Epithelial cell of alveolus of lung (primary cell): Measurements from ENCODE around the gene NRAP.

GRCh38 chr10:112480164-112480580 lies 33.2 kb downstream of the VTI1A start:
- RAMPAGE, long total RNA = no peak
- RRBS = no CpG with 5 or more reads among the region's 6 CpGs

- RAMPAGE, long total RNA = no peak
- RRBS = no CpG with 5 or more reads among the region's 1 CpG
These were observed 242.1 kb downstream of the VTI1A start for GRCh38 chr10:112689063-112689497.

GRCh38 chr10:112715553-112716151 lies 234.4 kb upstream of the TCF7L2 start:
- RAMPAGE, long total RNA = no peak
- RRBS = no CpG with 5 or more reads among the region's 9 CpGs

DNA sequence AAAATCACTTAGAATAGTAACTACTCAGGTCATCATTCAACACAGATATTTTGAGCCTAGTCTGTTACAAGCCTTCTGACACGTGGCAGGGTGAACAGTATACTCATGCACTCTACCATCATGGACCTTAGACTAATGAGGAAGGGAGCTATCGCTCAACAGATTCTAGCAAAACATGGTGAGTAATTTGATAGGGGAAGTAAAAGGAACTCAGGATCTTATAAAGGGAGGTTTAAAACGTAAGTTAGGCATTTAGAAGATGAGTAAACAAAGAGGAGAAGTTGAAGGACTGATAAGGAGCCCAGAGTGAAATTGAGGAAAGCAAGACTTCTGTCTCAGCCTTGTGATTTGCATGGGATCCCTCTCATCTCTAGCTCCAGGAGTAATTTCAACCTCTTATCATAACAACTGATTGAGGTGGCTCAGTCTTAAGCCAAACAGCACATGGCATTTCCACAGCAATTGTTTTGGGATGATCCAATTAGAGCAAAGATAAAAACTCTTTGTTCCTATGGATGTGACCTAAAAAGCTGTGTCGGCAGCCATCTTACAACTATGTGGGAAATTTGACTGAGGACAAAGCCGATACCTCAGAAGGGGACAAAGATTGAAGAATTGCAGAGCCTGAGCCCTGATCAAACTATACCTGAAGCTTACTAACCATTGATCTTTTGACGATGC lies 69.0 kb upstream of the TCF7L2 start:
- RAMPAGE, long total RNA = no peak
- RRBS = no CpG with 5 or more reads among the region's 6 CpGs

DNA sequence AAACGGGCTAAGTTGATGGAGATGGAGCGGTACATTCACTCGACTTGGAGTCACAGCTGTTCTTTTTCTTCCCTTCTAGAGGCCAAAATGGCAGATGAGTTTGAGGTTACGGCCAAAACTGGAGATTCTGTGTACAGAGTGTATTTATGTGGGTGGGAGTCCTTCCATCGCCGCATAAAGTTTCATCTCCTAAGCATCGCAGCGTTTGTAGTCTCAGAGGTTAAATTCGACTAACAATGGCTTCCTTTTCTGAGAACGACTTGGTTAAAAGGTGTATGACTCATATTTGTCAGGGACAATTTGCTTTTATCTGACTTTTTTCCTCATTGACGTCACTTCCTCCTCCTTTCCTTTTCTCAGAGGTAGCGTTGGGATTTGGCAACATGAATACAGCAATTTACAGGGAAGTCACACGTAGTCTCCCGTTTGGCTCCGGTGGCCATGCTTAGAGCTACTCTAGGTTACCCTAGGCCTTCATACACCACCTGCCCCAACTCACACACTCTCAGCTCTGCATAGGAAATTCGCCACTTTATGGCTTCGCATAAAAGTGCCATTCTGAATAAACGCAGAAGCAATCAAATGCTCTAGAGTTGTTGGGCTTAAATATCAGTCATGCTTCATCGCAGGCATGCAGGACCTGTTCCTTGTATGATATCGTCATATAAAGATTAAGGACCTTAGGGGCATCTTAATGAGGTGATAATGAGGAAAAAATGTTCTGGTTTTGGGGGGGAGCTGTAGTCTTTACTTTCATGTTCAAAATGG lies 37.5 kb upstream of the TCF7L2 start:
- RAMPAGE, long total RNA = no peak
- RRBS = no CpG with 5 or more reads among the region's 20 CpGs

DNA sequence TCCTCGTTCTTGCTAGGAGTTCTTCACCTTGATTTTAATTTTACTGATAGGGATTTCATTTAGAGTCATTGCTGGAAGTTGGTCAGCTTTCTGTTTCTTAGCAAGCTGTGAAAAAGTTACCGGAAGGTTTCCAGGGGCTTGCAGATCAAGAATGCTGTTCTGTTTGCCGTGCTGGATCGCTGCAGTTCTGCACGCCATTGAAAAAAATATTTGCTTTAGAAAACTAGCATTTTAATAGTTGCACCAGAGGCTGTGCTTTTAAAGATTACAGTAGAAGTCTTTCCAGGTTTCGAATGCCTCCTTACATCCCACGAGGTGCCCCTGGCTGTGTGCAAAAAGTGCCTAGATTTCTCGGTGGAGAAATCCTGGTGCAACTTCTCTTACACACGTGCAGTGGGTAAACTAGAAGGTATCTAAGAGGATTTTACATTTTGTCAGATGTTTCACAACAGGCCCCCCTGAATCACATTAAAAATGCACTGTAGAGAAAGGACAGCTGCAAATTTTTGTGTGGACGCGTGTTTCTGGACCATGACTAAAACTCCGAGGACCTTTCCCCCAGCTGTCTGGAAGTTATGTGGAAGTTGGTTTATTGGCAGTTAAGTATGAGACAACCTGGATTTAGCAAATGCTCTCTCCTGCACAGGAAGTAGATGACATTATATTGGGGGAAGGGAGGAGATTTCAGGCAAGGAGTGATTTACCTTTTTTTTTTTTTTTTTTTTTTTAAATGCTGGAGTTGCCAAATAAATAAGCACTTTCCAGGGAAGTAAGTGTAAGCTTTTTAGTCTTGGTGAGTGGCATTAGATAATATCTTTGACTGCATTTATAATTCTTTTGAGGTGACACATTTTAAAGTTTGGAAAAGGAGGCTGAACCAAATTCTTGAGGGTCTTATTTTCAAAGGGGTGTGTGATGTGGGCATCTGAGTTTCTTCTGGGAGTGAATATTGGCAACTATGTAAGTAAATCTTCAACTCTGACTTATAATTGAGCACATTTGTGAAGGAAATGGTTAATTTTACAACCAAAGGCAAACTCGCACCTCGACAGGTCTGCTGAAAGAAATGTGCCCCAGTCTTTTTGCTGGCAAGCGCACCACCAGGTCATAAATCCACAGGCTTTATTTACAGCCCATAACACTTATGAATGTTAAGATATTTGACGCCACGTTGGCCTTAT lies 6.0 kb downstream of the TCF7L2 start:
- RAMPAGE, long total RNA = no peak
- RRBS = no CpG with 5 or more reads among the region's 17 CpGs

GRCh38 chr10:112959055-112960071 lies 9.3 kb downstream of the TCF7L2 start:
- RAMPAGE, long total RNA = no peak
- RRBS = no CpG with 5 or more reads among the region's 8 CpGs

- RAMPAGE, long total RNA = no peak
- RRBS = no CpG with 5 or more reads among the region's 7 CpGs
These were observed 46.7 kb downstream of the TCF7L2 start for GRCh38 chr10:112996580-112997400.

- RAMPAGE, long total RNA = no peak
- RRBS = no CpG with 5 or more reads among the region's 14 CpGs
These were observed 57.5 kb downstream of the TCF7L2 start for GRCh38 chr10:113007280-113008163.

DNA sequence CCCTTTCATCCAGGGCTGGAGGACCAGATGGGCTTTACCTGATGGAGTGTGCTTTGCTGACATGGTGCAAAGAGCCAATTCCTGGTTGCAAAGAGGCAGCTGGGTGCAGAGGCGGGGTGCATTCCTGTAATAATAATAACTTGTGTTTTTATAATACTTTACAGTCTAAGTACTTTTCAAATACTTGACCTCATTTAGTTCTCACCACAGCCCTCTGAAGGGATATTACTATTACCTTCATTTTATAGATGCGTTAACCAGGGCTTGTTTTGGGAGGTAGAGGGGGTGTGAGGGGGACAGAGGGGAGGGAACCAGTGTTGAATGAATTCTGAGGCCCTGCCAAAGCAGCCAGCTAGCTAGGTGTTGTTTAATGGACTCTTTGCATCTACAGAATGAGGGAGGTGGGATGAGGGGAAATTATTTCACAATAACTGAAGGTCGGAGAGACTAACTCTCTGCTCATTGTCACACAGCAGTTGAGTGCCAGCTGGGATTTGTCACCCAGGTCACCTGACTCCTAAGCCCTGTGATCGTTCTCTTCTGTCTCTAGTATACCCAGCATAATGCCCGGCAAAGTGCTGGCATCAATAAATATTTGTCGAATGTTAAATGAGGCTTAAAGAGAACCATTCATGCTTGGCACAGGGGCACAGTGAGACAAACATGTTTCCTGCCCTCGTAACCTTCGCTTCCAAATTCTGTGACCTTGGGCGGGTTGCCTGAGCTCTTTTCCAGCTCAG lies 70.6 kb downstream of the TCF7L2 start:
- RAMPAGE, long total RNA = no peak
- RRBS = no CpG with 5 or more reads among the region's 9 CpGs

DNA sequence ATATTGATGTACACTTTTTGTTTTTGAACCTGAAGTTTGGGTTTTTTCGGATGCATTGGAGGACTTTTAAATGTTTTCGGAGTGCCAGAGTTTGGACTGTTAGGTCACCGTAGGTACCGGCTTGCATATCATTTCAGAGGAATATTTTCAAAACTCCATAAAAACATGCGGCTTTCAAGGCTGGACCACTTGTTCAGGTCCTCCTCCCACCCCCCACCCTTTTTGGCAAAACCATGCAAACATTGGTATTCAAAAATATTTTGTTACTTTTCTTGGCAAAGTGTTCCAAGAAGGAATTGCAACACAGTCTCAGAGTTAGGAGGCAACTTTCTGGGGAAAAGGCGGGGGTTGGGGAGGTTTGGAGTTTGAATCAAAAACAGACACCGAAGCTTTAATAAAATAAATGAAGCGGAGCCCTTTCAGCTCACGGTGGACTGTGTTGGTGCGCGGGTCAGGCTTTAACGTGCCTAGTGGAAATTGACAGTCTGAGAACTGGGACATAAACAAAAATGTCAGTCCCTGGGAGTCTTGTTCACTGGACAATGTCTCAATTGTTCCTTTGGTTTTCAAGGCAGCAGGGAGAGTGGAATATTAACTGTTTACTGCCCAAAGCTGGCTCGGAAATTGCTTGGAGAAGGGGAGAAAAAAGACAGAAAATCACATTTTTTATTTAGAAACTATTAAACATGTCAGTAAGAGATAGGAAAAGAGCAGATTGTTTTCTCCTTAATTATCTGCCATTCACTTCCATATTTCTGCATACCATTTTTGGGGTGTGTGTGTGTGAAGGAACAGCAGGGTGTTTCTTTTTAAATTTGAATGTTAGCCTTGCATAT lies 109.3 kb downstream of the TCF7L2 start:
- RAMPAGE, long total RNA = no peak
- RRBS = no CpG with 5 or more reads among the region's 13 CpGs

GRCh38 chr10:113108149-113109135 lies 158.4 kb downstream of the TCF7L2 start:
- RAMPAGE, long total RNA = no peak
- RRBS = no CpG with 5 or more reads among the region's 23 CpGs

- RAMPAGE, long total RNA = no peak
- RRBS = no CpG with 5 or more reads among the region's 10 CpGs
These were observed 162.6 kb downstream of the TCF7L2 start for GRCh38 chr10:113112416-113113249.

- RAMPAGE, long total RNA = no peak
- RRBS = no CpG with 5 or more reads among the region's 15 CpGs
These were observed 170.0 kb downstream of the TCF7L2 start for GRCh38 chr10:113119860-113120556.

- RAMPAGE, long total RNA = no peak
- RRBS = 2% methylated on average over 20 of the region's 49 CpGs
These were observed 176.5 kb downstream of the TCF7L2 start for GRCh38 chr10:113126468-113127078.

GRCh38 chr10:113153386-113154275 lies 203.6 kb downstream of the TCF7L2 start:
- RAMPAGE, long total RNA = no peak
- RRBS = no CpG with 5 or more reads among the region's 20 CpGs

GRCh38 chr10:113463811-113464215 lies 89.0 kb upstream of the HABP2 start:
- RAMPAGE, long total RNA = no peak
- RRBS = no CpG with 5 or more reads among the region's 3 CpGs

DNA sequence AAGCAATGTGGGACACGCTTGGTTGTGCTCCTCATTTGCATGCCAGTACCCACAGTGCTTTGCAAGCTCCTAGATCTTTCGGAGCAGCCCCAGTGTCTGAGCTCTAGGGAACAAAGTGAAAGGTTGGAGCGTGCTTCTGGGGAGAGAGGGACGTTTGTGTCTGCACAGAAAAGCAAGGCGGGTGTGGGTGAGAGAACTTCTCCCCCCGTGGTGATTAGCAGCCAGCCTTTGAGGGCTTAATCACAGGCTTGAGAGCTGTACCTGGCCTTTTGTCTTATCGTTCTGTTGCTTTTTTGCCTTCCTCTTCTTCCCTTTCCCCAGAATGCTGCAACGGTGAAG lies 76.6 kb upstream of the HABP2 start:
- RAMPAGE, long total RNA = no peak
- RRBS = no CpG with 5 or more reads among the region's 8 CpGs

- RAMPAGE, long total RNA = no peak
- RRBS = no CpG with 5 or more reads among the region's 10 CpGs
These were observed 17.3 kb downstream of the NRAP start for GRCh38 chr10:113646335-113647220.

- RAMPAGE, long total RNA = no peak
- RRBS = no CpG with 5 or more reads among the region's 10 CpGs
These were observed at the start of gene NRAP for GRCh38 chr10:113663789-113664486. Gene NRAP, minus strand, starts transcription at chr10:113664041.